Neuron (in vitro differentiated cells): ENCODE data around the gene WFS1.

DNA sequence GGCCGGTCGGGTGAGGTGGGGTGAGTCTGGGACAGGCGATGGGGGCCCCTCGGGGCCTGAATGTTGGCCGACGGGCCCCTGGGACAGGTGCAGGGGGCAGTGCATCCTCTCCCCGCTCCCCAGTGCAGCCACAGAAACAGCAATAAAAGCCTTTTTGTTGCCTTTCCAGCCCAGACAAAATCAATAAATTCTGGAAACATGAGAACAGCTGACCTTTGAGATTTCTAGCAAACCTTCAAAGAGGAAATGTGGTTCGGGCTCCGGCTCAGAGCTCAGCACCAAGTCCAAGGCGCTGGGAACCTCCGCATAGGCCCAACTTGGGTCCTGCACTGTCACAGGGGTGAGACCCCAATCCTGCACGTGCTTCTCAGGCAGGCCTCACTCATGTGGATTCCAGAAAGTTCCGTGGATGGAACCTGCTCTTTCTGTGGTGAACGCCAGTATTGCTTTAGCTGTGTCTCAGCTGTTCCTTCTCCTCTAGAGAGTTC, 18.5 kb downstream of the ADRA2C start:
- PRO-cap, result no peak

- PRO-cap, result no peak
Measured at GRCh38 chr4:3938916-3939186, 172.7 kb downstream of the ADRA2C start.

- PRO-cap, result no peak
Measured at GRCh38 chr4:4032732-4033579, 193.8 kb downstream of the OTOP1 start.

DNA sequence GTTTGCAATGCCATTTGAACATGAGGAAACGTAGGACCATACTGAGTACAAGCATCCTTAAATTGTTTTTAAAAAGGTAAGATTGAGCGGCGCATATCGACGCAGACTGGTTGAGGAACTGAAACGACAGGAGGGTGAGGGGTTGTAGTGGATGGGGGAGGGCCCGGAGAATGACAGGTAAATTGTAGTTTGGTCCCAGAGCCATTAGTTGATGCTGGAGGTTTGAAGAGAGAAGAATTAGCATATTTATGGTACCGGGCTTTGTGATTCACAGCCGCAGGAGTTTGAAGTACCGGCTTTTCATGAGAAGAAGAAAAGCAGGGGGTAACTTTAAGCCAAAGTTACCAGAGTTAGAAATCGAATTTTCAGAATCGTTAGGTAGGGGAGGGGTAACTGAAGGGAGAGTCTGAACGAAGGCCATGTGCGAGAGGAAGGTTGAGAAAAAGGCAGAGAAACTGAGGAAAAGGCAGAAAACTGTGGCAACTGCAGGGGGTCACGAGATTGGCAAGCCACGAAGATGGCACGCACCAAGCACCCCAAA, 179.4 kb downstream of the OTOP1 start:
- PRO-cap, result no peak

- PRO-cap, result no peak
Measured at GRCh38 chr4:4073481-4074006, 153.2 kb downstream of the OTOP1 start.

DNA sequence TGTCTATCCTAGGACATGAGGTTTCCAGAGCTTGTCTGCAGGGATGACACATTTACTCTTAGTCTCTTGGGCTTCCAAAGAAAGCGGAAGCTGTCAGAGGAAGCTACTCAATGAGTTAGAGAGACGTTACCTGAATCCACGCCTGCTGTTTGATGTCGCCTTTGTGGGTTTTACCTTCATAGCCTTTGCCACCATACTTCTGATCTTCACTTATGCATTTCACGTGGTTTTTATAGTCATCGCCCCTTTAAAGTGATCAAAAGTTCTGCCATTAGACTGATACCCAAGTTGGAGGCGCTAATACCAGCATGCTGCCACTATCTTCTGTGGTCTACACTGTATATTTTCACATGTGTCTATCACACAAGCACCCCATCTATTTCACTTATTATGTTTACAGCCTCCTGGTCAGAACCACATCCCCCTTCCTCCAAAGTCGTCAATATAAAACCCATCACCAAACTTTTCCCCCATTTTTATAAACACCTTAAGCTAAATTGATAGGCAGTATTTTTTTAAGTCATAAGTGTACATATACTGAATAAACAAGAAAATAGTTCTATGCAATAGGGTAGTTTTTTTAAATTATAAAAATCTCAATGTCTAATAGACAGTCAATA, 8.2 kb downstream of the LYAR start:
- PRO-cap, result no peak

DNA sequence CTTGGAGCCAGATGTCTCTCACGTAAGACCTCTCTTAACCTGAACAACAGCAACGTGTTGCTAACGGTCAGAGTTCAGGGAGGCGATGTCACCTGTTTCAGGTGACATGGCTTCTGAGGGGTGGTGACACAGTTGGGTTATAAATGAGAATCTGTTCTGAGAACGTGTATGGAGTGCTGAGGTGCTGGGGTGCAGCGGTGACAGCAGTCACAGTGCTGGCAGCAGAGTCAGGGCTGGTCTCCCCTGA, 2.6 kb downstream of the NSG1 start:
- PRO-cap, result no peak

DNA sequence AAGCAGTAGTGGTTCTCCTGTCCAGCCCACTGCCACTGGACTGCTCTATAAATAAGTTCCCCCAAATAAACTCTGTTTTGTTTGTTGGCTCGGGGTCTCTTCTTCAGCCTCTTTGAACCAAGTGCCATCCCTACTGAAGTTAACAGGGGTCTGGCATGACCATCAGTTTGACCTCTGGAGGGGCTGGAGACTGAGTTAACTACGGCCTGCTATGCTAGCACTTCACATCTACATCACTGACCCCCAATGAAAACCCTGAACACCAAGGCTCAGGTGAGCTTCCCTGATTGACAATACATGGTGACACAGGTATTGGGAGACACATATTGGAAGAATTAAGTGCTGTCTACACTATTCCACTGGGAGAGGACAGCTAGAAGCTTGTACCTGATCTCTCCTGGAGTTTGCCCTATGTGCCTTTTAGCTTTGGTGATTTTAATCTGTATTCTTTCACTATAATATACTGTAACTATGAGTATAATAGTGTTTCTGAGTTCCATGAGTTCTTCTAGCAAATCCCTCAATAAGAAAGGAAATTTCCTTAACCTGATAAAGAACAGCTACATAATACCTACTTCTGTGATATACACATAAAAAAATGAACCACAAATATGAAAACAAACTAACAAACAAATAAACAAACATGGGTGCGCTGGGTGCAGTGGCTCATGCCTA, 57.4 kb downstream of the NSG1 start:
- PRO-cap, result no peak

DNA sequence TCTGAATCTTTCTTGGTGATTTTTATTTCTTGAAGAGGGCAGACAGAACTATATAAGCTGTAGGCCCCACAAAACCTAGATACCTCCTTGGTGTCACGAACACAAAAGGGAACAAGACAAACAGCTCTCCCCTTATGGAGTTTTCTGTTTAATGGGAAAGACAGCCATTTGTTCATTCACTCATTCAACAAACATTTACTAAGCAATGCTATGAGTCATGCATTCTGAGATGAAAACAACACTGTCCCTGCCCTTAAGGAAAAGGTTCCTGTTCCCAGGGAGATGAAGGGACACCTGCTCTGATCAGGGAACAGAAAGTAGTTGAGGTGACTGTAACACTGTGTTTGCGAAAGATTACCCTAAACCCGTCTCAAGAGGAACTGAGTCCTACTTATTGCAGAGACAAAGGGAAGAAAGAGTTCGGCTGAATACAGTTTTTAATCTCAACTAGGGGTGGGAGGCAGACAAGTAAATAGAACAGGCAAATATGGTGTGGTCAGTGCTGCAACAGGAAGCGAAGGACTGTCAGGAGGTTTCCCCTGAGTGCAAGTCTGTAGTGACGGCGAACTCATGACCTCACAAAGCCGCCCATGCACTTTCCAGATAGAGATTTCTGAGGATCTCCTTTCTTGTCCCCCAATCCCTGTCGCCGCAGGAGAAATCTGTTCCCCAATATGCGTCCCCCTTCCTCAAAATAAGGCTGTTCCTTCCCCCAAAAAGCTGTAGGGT, 757 bp downstream of the STX18 start:
- PRO-cap, result bidirectional peak, plus-strand start at position 579 of the sequence, minus-strand start at position 526 of the sequence

DNA sequence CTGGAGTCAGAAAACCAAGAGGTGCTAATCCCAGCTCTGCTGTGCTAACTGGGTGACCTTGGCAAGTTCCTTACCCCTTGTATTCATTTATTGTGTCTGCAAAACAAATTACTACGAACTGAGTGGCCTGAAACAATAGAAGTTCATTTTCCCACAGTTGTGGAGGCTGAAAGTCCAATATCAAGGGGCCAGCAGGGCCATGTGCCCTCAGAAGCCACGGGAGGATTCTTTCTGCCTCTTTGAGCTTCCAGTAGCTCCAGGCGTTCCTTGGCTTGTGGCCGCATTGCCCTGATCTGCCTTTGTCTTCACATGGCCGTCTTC, 271.3 kb downstream of the EVC2 start:
- PRO-cap, result no peak

DNA sequence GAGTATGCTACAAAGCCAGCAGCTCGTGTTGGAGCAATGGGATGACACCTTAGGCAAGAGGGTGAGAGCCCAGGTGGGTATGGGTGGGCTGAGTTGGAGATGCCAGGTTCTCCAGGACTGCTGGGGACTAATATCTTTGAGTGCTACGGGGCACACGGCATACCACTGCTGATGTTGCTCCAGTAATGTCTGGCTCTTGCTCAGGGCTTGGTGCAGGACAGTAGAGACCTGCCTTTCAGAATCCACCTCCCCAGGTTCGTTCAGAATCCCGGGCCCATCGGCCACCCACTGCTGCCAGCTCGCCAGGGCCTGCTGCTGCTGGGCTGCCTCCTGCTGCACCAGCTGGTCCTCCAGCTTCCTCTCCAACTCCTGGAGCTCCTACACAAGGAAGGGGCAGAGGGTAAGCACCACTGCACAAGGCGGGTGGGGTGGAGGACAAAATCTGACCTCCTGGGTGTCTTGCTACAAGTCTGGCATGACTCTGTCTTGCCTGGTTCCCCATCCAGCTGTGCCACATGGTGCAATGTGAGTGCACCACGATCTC, 132.2 kb downstream of the EVC2 start:
- PRO-cap, result no peak

- PRO-cap, result no peak
Measured at GRCh38 chr4:5709966-5710730, 853 bp upstream of the EVC start.

GRCh38 chr4:5730600-5731535, 19.9 kb downstream of the EVC start:
- PRO-cap, result no peak

- PRO-cap, result no peak
Measured at GRCh38 chr4:6223015-6223340, 22.6 kb upstream of the JAKMIP1 start.

- PRO-cap, result unidirectional peak, plus-strand start at chr4:6269891
Measured at GRCh38 chr4:6269370-6270168, at the start of gene WFS1. Gene WFS1 (plus strand): TSS chr4:6269850.

GRCh38 chr4:6276938-6277767, 7.5 kb downstream of the WFS1 start:
- PRO-cap, result no peak

- PRO-cap, result no peak
Measured at GRCh38 chr4:6324618-6325586, 55.3 kb downstream of the WFS1 start.

DNA sequence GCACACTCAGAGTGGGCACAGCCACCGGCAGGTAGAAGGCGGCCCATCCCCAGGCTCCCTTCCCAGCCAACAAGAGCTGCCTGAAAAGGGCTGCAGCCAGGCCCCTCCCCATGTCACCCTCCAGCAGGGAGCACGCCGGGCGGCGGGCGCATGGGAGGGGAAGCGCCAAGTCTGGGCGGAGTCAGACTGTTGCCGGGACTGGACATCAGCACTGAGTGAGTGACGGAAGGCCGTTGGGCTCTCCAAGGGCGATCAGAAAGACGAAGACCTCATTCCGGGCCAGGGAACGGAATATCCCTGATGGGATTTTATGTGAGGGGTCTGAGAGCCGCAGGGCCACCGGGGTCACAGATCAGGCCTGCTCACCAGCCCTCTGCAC, 82.0 kb downstream of the PPP2R2C start:
- PRO-cap, result no peak

GRCh38 chr4:6391101-6391482, 81.3 kb downstream of the PPP2R2C start:
- PRO-cap, result no peak

DNA sequence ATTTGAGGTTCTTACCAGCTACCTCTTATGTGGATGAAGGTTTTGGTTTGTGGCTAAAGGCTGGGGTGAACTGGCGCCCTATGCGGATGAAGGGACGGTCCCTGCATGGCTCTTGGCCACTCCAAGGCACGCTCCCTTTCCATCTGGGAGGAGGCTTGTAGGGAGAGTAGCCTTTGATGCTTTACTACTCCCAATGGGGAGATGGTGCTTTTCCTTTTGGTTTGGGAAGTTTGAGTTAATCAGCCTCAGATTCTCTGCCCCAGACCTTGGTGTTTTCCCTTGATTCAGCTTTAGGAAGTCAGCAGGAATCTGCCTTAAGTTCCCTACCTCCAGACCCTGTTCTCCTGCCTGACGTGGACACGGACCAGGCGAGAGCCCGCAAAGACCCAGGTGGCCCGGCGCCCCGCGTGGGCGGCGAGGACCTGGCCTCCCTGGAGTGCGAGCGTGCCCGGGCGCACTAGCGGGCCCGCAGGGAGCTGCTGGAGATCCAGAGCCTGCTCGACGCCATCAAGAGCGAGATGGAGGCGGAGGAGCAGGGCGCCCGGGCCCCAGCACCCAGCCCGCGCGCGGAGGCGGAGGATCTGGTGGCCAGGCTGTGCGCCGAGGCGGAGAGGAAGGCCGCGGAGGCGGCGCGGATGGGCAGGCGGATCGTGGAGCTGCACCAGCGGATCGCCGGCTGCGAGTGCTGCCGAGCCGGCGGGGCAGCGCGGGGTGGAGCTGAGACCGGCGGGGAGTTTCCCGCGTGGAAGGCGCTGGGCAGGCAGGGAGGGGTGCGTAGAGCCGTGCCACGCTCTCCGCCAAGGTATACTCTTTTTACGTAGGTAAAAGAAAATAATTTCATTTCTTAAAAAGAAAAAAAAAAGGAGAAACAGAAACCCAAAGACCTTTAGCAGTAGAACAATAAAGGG, 15.3 kb upstream of the ENSG00000170846 start:
- PRO-cap, result no peak